ENCODE data around the genes SEMA6D and COPS2.

GRCh38 chr15:45573849-45574185, 13.4 kb upstream of the BLOC1S6 start:
- CAGE, long polyA plus RNA = no peak
- RRBS = no CpG with 5 or more reads among the region's 6 CpGs

DNA sequence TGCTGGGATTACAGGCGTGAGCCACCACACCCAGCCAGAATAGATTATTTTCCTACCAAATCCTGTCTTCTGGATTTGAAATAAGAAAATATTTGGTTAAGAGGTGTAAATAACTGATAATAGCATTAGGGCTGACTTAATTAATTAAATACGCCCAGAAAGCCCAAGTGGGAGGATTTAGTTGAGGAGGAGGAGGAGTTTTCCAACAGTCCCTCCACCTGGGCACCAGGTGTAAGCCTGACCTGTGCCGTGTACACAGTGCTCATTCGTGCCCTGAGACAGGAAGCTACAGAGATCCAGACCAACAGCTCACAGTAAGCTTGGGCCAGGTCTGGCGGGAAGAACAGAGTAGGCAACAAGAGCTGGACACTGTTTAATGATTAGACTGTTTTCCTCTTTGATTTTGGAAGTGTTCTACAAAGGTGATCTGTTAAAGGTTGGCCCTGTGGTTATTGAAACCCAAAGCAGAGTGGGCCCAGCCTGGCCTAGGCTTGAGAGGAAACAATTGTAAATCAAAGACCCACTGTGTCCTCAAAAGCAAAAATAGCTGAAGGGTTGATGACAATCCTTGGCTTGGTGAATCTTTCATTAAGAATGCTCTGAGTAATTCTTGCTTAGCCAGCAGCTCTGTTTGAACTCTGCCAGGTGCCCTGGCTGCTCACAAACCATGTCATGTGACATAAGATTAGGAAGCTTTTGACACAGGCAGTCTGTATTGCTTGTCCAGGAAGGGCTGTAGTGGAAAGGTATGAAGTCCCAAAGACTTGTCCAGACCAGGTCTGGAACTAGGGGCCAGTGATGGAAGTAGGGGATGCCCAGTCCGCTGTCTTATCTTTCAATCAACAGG, 13.8 kb downstream of the SQOR start:
- CAGE, long polyA plus RNA = no peak
- RRBS = no CpG with 5 or more reads among the region's 6 CpGs

GRCh38 chr15:45704358-45705280, 69.8 kb downstream of the SQOR start:
- CAGE, long polyA plus RNA = no peak
- RRBS = no CpG with 5 or more reads among the region's 63 CpGs

- CAGE, long polyA plus RNA = no peak
- RRBS = no CpG with 5 or more reads among the region's 13 CpGs
Measured at GRCh38 chr15:45705535-45706187, 70.8 kb downstream of the SQOR start.

GRCh38 chr15:46472606-46473018, 837.8 kb downstream of the SQOR start:
- CAGE, long polyA plus RNA = no peak
- RRBS = no CpG with 5 or more reads among the region's 2 CpGs

- CAGE, long polyA plus RNA = no peak
- RRBS = no CpG with 5 or more reads among the region's 8 CpGs
Measured at GRCh38 chr15:47293571-47294360, 423.5 kb upstream of the SEMA6D start.

DNA sequence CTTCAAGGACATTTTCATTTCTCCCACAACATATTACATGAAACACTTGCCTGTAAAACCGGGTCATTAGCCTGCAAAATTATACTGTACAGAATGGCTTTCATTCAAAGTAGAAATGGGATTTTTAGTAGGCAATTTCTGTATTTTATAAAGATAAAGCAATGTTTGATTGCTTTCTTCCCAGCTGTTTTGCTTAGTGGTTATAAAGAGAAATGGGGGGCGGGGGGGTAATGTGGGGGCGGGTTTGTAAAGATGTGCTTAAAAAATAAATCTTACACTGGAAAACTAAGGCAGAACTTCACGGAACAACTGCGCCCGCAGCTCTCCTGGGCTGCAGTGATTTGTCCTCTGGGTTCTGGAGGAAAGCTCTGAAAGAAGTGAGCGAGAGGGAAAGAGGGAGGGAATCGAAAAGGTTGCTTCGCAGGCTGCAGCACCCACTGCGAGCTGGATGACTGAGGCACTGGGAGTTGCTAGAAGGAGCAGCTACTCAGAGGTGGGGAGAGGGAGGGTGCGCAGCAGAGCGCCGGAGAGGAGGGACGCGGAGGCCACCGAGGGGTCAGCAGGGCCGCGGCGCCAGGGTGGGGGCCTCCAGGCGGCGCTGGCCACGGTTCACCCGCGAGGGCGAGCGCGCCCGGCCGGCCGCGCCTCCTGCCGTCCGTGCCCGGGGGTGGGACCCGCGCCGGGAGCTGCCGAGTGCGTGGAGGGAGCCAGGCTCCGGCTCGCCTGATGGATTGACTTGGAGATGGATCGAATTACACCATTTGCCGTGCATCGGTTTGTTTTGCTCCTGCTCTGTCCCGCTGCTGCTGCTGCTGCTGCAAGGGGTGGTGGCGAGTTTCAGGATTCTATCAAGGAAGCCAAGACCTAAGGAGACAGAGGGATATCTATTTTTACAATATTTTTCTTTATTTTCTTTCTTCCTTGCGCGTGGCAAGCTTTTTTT, at the start of gene SEMA6D:
Gene SEMA6D (plus strand): TSS at position 795 of the 943 bp plus-strand sequence.
- CAGE, long polyA plus RNA = start-site peak on the plus strand centred at position 774 of the sequence, 316 bp wide, 26 and 21 reads in 2 replicates
- RRBS = under 1% methylated on average over 13 of the region's 48 CpGs

GRCh38 chr15:48043244-48043491, 77.6 kb upstream of the SLC24A5 start:
- CAGE, long polyA plus RNA = no peak
- RRBS = no CpG with 5 or more reads among the region's 2 CpGs

DNA sequence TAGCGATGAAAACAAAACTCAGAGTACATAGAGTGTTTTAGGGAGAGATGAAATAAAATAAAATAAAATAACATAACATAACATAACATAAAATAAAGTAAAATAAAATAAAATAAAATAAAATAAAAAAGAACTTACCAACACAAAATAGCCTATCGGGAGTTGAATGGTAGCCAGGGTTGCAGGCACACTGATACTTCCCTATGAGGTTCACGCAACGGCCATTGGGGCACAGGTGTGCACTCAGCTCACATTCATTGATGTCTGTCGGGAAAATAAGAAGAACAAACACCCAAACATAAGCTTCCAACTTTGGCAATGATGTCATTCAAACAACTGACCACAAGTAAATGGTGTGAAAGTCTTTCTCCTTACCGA, 155.7 kb downstream of the DUT start:
- CAGE, long polyA plus RNA = no peak
- RRBS = no CpG with 5 or more reads among the region's 6 CpGs

DNA sequence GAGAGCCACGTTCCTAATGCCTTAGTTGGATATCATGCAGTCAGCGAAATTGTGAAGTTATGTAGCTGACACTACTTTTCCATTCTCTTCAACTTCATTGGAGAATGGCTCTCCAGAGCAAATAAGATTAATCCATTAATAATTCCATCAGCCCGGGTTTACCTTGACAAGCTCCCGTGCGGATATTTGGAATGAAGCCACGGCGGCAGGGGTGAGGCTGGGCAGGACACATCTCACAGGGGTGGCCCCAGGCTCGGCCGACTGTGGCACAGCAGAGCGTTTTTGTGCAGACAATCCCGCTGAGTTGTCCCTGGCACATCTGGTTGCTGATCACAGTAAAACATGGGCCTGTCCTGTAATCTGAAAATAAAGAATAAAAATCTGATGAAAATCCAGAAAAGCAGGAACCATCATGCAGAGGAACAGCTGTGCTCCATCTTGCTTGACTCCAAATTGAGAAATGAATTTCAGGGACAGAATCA, 108.0 kb downstream of the FBN1 start:
- CAGE, long polyA plus RNA = no peak
- RRBS = no CpG with 5 or more reads among the region's 11 CpGs

DNA sequence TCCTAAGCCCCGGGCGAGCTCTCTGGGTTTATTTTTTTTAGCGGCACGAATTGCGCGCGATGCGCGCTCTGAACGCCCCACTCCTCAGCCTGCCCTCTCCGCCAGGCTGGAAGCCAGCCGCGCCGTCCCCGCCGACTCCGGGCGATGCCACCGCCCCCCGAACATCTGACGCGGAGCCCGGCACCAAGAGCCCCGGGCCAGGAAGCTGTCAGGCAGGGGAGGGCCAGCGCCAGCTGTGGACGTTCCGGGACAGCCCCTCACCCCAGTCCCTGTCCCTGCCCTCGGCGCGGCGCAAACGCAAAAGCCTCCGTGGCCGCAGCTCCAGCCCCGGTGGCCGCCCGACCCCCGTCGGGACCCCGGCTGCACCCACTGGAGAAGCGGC, 313 bp downstream of the FBN1 start:
- CAGE, long polyA plus RNA = no peak
- RRBS = 3% methylated on average over 16 of the region's 41 CpGs

DNA sequence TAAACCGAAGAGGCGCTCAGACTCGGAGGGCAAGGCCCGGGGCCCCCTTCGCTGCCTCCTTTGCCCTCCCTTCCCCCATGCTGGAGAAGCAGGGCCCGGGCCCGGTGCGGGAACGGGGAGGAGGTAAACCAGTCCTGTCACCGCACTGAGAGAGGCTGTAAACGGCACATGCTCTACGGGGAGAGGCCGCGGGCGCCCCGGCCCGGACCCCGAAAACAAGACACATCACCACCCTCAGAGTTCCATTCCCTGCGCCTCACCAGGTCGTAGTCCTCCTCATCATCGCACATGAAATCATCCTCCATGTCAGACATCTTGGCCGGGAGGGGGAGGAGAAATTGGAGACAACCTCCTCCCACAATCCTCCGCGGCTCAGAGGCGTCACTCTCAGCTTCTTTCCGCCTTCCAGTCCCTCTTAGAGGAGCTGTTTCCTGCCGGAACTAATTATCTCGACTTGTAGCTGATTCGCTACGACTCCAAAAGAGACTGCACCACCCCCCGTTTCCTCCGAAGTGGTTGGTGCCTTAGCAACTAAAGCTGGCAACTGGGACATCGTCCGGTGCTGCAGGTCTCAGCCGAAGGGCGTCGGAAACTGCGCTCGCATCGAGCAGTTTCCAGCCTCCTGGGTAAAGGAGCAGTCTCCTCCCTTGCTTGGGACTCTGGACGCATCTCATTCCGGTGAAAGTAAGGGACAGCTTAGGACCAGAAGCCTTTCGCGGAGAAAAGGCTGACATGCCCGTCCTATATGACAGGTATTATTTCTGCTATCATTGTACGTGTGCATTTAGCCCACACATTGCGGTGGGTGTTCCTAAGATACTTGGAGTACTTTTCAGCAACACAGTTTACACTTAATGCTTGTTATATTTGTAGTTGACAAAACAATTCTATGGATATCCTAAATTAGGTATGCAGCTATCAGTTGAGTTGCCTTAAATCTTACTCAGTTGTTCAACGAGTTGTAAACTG, at the start of gene COPS2:
Gene COPS2 (minus strand): TSS at position 335 of the 969 bp plus-strand sequence.
- CAGE, long polyA plus RNA = start-site peak on the minus strand centred at position 317 of the sequence, 27 bp wide, 328 and 567 reads in 2 replicates; start-site peak on the plus strand centred at position 524 of the sequence, 33 bp wide, 38 and 56 reads in 2 replicates
- RRBS = 2% methylated on average over 17 of the region's 48 CpGs

GRCh38 chr15:49395798-49396765, 27.0 kb upstream of the FGF7 start:
- CAGE, long polyA plus RNA = no peak
- RRBS = no CpG with 5 or more reads among the region's 33 CpGs

DNA sequence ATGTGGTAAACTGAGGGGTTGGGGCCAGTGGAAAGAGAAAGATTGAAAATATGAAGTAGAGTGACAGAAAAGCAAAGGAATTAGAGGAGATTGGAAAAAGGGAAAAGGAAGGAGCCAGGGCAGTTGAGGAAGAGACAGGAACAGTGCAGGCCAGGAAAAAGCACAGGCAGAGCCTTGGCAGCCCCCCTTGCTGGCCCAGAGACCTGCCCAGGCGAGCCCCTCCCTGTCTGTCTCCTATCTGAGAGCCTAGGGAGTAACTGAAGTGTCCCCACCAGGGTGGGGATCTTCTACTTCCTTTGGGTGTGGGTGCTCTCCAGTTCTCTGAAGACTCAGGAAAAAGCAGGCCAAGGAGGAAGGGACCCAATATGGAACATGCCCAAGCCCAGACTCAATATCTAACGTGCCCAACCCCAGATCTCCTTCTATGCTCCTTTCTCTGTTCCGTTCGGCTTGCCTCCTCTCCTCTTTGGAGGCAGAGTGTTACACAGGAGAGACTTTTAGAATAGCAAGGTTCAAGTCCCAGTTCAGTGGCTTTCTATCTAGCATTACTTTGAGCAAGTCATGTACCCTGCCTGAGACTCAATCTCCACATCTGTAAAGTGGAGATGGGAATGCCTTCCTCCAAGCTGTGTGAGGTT, 6.8 kb downstream of the ATP8B4 start:
- CAGE, long polyA plus RNA = no peak
- RRBS = no CpG with 5 or more reads among the region's 4 CpGs

DNA sequence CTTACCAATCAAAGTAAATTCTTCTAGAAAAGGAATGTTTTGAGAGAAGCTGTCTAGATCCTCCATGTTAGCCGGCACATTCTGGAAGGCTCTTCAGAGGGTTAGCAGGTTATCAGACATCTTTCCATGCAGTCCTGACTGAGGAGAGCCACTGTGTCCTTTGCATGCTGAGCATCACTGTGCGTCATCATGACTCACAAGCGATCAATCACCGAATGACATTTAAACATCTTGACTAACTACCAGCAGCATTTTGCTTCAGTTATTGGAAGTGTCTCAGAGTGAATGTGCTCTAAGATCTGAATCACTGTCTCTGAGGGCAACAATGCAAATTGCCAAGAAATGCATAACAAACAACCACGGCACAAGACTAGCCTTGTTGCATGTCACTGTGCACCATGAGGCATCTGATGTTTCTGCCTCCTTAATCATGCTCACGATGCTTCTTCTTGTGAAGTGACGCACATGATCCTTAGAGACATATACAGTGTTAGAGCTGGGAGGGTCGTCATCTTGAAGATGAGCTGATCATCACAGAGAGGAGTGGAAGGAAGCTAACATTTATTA, 18.3 kb upstream of the ATP8B4 start:
- CAGE, long polyA plus RNA = no peak
- RRBS = no CpG with 5 or more reads among the region's 8 CpGs

- CAGE, long polyA plus RNA = no peak
- RRBS = 3% methylated on average over 20 of the region's 45 CpGs
Measured at GRCh38 chr15:50182552-50183162, 661 bp downstream of the SLC27A2 start.

GRCh38 chr15:50289276-50289946, 23.9 kb upstream of the HDC start:
- CAGE, long polyA plus RNA = no peak
- RRBS = no CpG with 5 or more reads among the region's 2 CpGs

GRCh38 chr15:50441343-50441645, 17.1 kb downstream of the USP8 start:
- CAGE, long polyA plus RNA = no peak
- RRBS = no CpG with 5 or more reads among the region's 2 CpGs

- CAGE, long polyA plus RNA = no peak
- RRBS = no CpG with 5 or more reads among the region's 3 CpGs
Measured at GRCh38 chr15:50574394-50575153, 28.1 kb upstream of the USP50 start.

DNA sequence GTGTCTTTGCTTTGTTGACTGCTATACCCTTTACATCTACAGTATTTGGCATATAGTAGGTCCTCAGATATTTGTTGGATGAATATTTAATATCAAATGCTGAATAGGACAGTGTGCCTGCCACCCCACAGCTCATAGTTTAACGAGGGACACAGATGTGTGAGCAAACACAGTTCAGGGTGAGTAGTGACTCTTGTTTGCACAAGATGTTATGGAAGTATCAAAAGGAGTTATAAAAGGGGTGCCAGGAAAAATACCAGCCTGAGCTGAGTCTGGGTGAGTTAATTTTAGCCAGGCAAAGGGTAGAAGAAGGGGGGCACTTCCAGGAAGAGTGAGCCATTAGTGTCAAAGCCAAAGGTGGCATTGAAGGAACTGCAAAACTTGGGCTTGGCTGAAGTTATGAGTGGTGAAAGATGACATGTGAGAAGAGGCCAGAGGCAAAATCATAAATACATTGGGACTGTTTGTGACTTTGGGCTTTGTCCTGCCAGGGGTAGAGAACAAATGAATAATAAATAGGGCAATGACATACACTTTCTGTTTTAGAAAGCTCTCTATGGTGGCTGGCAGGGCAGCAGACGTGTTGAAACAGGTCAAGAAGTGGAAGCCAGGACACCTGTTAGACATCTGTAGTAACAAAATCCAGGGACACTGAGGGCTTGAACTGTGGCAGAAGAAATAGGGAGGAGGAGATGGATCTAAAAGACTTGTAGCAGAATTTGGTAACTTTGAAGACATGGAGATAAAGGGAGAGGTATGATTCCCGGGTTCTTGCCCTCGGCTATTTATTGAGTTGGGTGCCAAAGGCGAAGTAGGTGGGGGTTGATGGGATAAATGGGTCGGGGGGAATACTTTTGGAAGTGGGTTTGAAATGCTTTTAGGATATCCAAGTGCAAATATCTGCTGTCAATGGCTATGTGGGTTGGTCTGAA, 2.0 kb upstream of the SPPL2A start:
- CAGE, long polyA plus RNA = no peak
- RRBS = no CpG with 5 or more reads among the region's 6 CpGs

All from AG04450 (cell line).